Foreskin fibroblast (primary cell): ENCODE measurements around the genes WLS and NEGR1.

GRCh38 chr1:67645497-67646198, 39.4 kb upstream of the GADD45A start:
- RRBS, result no CpG with 5 or more reads among the region's 3 CpGs

DNA sequence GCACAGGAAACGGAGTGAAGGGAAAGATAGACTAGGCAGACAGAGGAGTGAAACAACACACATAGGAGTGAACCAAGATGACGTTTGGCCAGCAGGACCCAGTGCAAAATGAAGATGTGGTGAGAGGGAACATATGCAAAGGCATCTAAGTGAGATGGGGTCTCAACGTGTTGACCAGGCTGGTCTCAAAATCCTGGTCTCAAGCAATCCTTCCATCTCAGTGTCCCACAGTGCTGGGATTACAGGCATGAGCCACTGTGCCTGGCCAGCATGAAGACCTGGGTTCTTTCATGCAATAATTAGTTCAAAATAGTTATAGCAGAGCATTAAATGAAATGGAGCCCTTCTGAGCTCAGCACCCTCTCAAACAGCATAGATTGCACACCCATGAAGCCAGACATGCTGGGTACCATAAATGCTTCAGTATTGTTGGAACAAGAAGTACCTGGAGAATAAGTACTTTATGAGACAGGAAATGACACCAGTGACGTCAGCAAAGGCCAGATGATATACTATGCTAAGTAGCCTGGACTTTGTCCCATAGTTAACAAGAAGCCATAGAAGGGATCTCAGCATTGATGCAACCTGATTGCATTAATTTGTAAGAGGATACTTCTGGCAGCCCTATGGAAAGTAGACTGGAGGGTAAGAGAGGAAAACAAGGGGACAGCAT, 16.5 kb upstream of the GADD45A start:
- RRBS, result no CpG with 5 or more reads among the region's 4 CpGs

GRCh38 chr1:67686201-67687295, 1.5 kb downstream of the GADD45A start:
- RRBS, result 1% methylated on average over 22 of the region's 52 CpGs

DNA sequence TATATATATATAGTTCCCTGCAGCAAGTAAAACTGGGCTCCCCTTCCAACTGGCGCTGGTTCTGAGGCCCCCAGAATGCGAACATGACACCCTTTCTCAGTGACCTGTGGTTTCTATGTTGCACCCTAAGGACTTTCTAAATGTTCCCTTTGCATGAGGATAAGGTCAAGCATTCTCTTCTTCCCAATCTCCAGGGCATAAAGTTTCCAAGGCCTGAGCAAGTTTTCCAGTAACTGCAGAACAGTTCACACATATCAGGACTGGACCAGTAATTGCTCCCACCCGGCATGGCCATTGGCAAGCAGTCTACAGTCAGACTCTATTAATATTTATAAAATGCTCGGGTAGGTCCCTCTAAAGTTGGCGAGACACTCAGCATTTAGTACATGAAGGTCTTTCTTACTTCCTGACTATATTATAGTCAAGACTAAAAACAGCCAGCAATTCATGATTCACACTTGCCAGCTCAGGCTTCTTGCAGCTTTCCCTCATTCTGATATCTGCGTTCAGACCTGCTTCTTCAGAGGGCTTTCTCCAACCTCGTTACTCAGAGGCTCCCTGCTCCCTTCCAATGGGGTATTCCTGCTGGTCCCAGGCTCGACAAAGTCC, 25.4 kb downstream of the GADD45A start:
- RRBS, result no CpG with 5 or more reads among the region's 8 CpGs

GRCh38 chr1:67715823-67716259, 30.8 kb downstream of the GADD45A start:
- RRBS, result no CpG with 5 or more reads among the region's 2 CpGs

DNA sequence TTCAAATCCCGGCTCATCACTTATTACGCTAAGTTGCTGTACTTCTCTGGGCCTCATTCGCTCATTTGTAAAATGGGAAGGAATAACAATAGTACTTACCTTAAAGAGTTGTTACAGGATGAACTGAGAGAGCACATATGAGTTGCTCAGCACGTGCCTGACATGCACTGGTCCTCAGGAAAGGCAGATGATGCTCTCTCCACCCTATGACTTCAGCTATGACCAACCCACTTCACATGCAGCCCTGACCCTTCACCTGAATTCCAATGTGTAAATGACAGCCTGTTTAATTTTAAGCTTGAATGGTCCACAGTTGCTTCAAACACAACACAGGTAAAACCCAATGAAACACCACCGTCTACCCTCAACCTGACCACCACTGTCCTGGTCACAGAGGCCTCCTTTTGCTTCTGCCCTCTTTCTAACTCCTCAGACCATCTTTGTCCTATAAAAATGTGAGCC, 32.9 kb downstream of the GADD45A start:
- RRBS, result no CpG with 5 or more reads among the region's 5 CpGs

DNA sequence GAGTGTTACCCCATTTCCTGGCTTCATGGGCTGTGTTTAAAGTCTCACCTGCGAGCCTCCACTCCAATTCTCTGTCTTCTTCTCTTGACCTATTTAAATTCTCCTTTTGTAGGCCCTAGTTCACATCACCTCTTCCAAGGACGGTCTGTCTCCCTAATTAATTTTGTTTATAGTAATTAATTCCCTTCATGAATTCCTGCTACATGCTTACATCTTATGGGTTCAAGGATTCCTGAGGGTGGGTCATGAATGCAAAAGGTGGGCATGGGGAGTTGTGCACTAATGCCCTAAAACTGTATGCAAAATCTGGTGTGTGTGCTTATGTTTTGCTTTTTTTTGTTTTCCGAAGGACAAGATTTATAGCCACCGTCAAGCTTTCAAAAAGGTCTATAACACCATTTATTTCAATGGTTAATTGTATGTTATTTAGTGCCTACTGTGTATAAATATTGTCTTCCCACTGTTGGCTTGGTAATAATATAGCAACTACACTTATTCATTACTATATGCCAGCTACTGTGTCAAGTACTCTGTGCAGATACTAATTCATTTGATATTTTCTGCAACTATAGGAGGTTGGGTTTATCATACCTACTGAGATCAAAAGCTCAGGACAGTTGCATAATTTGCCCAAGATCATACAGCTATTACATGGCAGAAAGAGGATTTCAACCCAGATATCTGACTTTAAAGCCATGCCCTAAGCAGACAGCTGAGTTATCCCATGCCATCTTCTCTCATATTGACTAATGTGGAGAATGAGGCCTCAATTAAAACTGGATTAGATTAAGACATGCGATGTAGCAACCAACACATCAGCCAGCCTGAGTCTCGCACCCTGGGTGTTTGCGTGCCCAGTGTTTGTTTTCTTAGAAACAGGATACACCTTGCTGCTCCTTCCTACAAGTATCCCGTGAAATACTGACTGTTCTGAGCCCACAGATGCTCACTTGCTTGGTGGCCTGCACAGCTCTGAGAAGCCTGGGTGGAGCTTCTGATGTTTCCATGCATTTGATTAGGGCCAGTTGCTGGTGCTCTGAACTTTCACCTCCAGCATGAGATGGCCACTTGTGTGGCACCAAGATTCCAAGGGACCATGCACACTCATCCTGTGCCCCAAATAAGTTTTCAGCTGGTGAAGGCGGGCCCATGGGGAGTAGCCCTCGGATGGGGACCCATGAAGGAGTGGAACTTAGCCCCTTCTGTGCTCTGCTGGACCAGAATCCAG, 34.6 kb downstream of the GADD45A start:
- RRBS, result no CpG with 5 or more reads among the region's 10 CpGs

GRCh38 chr1:67755320-67756377, 70.6 kb downstream of the GADD45A start:
- RRBS, result no CpG with 5 or more reads among the region's 5 CpGs

DNA sequence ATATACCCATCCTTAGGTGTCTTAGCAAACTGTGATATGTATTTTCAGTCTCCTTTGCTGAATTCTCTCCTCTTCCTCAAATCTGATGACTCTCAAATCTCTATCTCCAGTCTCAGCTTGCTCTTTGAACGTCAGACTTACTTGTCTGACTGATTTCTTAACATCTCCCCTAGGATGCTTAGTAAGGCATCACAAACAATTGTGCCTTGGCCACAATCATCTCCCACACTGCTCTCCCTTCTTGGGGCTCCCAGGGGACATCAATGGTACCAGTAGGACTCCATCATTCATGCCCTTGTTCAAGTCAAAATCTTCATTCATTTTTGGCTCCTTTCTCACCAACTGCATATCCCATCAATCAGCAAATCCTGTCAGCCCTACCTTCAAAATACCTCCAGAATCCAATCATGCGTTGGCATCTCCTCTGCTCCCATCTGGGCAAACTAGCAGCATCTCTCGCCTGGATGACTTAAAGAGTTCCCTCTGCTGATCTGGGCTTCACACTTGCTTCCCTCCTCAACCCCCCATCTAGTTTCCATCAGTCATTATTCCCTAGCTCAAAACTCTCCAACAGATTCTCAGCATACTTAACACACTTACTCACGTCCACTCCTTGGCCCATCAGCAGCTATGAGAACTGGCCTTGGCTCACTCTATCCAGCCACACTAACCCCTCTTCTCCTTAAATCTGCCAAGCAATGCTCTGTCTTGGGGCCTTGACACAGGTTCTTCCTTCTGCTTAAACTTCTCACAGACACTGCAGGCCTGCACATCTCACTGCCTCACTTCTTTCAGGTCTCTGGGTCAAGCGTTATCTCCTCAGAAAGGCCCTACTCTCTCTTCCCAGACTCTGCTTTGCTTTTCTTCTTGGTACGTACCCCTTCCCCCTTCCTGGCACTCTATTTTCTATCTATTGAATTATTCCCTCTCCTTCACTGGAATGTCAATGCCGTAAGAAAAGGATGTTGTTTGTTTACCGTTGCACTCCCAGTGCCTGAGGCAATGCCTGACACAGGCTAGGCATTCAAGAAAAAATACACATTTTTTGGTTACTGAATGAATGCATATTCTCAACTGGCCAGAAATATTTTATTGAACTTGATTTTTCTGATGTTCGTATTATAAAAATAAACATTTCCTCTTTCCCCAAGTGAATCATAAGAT, 41.6 kb downstream of the GNG12 start:
- RRBS, result no CpG with 5 or more reads among the region's 9 CpGs

DNA sequence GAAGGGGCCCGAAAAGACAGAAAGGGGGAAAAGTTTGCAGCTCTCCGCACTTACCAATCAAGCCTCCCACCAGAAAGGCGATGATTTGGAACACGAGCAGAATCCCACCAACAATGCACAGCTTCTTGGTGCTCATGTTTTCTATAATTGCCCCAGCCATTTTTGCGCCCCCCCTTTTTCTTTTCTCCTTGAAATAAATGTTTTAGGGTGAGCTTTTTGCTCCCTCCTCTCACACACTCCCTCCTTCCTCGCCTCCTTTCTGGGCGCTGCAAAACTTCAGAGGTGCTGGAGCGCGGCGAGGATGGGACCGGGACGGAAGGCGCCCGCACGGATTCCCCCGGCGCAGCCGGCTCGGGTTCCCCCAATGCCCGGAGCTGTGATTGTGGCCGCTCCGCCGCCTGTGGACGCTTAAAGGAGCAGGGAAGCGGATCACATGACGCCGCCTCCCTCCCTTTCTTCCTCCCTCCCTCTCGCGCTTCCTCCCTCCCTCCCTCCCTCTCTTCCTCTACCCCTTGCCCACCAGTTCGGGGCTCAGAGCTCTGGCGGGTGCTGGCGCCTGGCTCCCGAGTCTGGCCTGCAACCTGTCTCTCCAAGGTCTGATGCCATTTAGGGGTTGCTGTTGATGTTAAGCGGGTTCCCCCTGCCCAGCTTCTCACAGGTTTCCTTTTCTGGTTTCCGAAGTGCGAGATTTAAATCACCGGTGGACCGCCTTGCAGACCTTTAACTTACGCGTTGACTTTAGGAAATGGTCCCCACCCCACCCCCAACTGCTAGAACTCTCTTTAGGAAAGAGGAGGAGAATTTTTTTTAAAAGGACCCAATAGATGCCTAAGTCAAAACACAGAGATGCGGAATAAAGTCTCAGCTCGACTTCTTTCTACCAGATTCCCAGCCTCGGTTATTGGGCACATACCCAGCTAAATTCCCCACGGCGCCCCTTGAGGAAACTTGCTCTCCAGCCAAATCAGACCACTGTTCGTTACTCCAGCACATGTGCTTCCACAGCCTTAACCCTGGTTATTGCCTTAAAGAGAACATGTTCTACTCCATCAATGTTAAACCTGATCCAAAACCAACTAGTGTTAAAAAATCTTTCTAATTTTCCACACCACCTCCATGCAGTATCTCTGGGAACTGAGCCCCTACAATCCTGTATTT, at the start of gene WLS:
TSS of gene WLS (minus strand) at position 384 of the 1,158 bp plus-strand sequence.
- RRBS, result no CpG with 5 or more reads among the region's 46 CpGs

DNA sequence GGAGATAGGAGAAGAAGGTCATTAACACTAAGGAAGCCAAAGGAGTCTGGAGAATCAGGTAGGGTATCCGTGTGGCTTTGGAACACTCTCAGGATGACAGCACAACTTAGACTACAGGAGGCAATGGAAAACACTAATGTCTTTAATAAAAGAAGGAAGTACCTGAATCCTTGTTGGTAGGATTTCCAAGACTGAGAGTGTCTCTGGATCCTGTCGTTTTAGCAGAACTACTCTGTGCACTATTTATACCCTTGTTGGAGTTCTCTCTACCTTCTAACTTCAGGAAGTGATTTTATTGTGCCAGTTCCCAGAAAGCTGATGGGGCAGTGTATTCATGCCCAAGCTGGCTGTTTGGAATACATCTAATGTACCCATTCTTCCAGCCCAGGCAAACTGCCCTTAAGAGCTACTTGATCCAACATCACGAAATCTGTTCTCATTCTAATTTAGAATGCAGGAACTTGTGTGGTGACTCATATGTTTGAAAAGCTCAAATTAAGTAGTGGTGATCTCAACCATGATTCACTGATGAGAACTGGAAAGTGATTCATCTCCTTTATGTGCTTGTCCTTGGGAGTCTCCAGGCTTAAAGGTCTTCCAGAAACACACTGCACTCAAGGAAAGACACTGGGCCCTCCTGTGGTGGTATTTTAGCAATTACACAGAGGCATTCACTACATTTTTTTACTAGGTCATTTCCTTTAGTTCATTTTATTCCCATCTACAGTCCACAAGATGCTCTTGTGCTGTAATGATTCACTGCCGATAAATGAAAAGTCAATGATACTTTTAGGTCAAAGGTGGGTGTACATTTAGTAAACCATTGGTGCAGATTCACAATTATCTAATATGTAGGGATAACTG, 65.5 kb downstream of the RPE65 start:
- RRBS, result no CpG with 5 or more reads among the region's 4 CpGs

GRCh38 chr1:68975408-68975883, 478.6 kb upstream of the DEPDC1 start:
- RRBS, result no CpG with 5 or more reads among the region's 3 CpGs

GRCh38 chr1:70250281-70251156, 29.3 kb downstream of the SRSF11 start:
- RRBS, result no CpG with 5 or more reads among the region's 5 CpGs

GRCh38 chr1:70530289-70530599, 119.2 kb downstream of the CTH start:
- RRBS, result no CpG with 5 or more reads among the region's 10 CpGs

GRCh38 chr1:71015602-71016069, 32.0 kb downstream of the PTGER3 start:
- RRBS, result no CpG with 5 or more reads among the region's 4 CpGs

- RRBS, result no CpG with 5 or more reads among the region's 9 CpGs
These were observed 8.9 kb upstream of the PTGER3 start for GRCh38 chr1:71056108-71057387.

DNA sequence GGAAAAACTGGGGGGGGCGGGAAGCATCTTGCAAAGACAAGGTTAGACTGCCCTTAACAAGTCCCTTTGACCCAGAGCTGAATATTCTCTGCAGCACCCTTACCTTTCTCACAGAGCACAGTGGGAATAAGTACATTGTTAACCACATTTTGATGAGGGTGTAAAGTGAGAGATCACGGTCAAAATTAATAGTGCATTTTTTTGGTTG, 275.7 kb downstream of the NEGR1 start:
- RRBS, result no CpG with 5 or more reads among the region's 2 CpGs

GRCh38 chr1:72282273-72283151, at the start of gene NEGR1:
TSS of gene NEGR1 (minus strand) at chr1:72282539.
- RRBS, result 2% methylated on average over 9 of the region's 58 CpGs

GRCh38 chr1:75786947-75787377, 906 bp downstream of the RABGGTB start:
- RRBS, result no CpG with 5 or more reads among the region's 7 CpGs

DNA sequence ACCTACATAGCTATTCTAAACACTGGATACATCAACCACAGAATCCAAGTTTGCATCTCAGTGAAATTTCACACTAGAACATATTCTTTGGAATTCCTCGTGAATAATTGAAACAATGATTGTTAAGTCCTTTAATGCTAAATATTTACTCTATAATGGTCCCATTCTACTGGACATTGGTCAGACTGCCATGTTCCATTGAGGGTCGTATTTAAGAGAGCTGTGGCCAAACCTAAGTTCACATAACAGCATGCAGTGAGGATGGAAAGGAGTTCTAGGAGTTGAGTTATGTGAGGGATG, 44.6 kb downstream of the ST6GALNAC3 start:
- RRBS, result no CpG with 5 or more reads among the region's 2 CpGs